ENCODE measurements around a stretch of chr4.

DNA sequence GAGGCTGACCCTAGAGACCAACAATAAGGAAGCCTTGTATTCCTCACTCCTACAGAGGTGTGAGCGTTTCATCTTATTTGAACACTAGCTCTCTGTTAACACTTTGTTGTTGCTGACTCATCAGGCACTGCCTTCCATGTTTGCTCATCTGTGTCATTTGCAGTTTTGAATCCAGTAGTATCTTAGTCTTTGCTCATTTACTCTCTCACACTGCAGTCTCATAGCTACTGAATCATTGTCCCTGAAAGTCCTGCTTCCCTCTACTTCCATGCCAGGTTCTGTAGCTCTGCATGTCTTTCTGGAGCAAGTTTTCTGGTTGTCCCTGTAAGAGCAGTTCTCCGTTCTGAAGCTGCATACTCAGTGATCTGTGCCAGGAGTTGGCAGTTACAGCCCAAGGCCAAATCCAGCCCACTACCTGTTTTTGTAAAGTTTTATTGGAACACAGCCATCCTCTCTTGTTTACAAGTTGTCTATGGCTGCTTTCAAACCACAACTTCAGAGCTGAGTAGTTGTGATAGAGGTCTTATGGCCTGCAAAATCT, 80.2 kb upstream of the DCLK2 start:
- PRO-cap, 2 experiments = no peak in any of the 2 experiments

DNA sequence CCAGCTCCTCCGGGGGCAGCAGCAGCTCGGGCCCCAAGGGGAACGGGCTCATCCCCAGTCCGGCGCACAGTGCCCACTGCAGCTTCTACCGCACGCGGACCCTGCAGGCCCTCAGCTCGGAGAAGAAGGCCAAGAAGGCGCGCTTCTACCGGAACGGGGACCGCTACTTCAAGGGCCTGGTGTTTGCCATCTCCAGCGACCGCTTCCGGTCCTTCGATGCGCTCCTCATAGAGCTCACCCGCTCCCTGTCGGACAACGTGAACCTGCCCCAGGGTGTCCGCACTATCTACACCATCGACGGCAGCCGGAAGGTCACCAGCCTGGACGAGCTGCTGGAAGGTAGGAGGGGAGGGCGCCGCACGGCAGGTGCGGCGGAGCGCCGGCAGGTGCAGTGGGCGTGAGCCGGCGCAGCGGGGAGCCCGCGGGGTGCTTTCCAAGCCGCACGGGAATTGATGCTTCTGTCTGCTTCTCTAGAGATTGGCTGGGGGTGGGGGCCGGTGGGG, 916 bp downstream of the DCLK2 start:
- PRO-cap, 2 experiments = no peak in any of the 2 experiments

- PRO-cap, 2 experiments = no peak in any of the 2 experiments
Observed at GRCh38 chr4:150256646-150257536, 178.6 kb downstream of the DCLK2 start.

GRCh38 chr4:150375713-150376365, 206.1 kb upstream of the MAB21L2 start:
- PRO-cap, 2 experiments = no peak in any of the 2 experiments

DNA sequence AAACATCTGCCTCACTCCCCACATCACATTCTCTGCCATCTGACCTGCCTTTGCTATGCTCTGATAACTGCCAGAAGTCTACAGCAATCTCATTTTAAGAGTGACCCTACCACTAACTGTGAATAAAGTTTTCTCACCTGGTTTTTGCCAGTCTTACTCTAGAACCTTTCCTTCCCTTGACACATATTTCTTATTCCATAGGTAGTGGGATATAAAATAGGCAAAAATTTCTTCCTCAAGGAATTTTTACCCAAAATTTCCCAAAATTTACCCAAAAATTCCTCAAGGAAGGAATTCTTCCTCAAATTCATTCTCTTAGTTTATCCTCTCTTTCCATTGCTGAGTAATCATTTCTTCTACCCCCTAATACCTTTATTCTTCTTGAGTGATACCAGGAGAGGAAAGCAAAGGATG, 191.6 kb upstream of the MAB21L2 start:
- PRO-cap, 2 experiments = no peak in any of the 2 experiments

GRCh38 chr4:150582911-150583767, 1.2 kb downstream of the MAB21L2 start:
- PRO-cap, 2 experiments = no peak in any of the 2 experiments

- PRO-cap, 2 experiments = no peak in any of the 2 experiments
Observed at GRCh38 chr4:151049238-151049737, 34.2 kb upstream of the LRBA start.

- PRO-cap, 2 experiments = no peak in any of the 2 experiments
Observed at GRCh38 chr4:151176445-151176967, 77.1 kb downstream of the RPS3A start.

DNA sequence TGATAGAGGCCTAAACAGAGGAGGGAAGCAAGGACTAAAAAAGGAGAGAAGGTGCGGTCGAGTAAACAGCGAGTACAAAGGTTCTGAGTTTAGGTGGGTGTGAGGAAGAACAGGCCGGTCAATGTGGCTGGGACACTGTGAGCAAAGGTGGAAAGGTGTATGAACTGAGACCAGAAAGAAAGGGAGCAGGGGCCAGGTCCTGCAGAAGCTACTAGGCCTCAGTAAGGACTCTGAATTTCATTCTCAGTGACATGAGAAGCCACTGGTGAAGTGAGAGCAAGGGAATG, 17.9 kb downstream of the PRSS48 start:
- PRO-cap, 2 experiments = no peak in any of the 2 experiments

- PRO-cap, 2 experiments = no peak in any of the 2 experiments
Observed at GRCh38 chr4:151540507-151541211, 131.7 kb downstream of the FHIP1A start.

DNA sequence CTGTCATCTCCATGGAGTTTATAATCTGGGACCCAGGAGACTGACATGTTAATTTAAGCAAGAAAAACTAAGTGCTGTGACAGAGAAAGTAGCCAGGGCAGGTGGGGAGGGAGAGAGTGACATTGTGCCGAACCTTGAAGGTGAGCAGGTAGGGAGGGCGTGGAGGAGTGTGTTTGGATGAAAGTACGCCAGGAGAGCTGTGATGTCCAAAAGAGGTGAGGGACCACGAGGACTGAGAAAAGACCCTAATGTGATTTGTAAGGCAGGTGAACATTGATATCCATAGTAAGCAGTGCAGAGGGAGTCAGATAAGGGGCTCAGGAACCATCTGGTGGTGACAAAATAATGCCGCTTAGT, 158.4 kb downstream of the GATB start:
- PRO-cap, 2 experiments = no peak in any of the 2 experiments

DNA sequence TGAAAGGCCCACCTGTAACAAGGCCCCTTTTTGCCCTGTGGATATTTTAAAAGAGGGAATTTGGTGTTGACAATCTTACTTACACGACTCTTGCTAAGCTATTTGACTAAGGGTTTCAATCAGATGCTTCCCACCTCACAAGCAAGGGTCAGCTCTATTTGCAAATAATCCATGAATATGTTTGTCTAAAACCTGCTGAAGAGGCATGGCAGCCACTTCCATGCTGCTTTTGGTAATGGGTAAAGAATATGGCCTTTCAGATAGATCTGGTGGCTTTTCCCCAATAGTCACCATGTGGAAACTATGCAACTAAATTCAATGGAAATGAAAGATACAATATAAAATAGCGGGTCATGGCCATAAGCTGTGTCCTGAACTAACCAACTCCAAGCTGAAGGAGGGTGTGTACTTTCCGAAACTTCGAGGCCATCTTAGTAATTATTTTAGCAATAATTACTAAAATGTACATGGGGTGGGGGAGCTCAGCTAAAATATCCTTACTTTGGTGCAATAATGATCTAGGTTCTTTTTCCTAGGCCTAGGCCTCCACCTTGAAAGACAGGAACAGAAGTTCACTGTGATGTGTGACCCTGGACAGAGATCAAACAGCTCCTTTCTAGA, 92.7 kb downstream of the GATB start:
- PRO-cap, 2 experiments = no peak in any of the 2 experiments

- PRO-cap, 2 experiments = no peak in any of the 2 experiments
Observed at GRCh38 chr4:152325822-152326371, 210.0 kb downstream of the FBXW7 start.

DNA sequence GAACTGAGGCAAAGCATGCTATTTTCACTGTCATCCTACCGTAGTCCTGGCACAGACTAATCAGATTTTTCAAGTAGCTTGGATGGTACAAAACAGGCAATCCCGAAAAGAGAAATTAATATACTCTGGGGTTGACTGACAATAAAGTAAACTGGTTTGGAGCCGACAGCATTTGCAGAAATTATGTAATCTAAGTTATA, 182.8 kb downstream of the FBXW7 start:
- PRO-cap, 2 experiments = no peak in any of the 2 experiments

- PRO-cap, 2 experiments = no peak in any of the 2 experiments
Observed at GRCh38 chr4:152590090-152590828, 54.4 kb upstream of the FBXW7 start.

- PRO-cap, 2 experiments = no peak in any of the 2 experiments
Observed at GRCh38 chr4:152643300-152643695, 36.5 kb downstream of the TMEM154 start.

- PRO-cap, 2 experiments = no peak in any of the 2 experiments
Observed at GRCh38 chr4:152678361-152679179, 1.2 kb downstream of the TMEM154 start.

DNA sequence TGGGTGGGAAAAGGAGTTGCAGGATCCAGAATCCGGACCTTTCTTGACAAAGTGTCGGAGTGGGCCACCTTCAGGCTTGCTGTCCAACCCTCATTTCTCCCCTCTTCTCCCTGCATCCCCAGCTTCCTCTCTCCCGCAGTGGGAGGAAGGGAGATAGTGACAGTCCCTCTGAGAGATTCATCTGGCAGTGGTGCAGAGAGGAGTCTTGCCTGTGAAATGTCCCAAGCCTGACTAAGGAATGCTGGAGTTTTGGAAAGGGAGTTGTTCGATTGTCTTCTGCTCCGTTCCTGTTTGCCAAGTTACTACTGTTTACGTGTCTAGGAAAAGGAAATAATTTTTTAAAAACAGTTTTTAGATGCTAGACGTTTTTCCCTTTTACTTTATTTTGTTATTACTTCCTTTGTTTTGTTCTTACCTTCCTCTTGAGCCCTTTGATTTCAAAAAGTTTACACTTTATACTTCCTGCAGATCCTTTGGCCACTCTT, 784 bp downstream of the ARFIP1 start:
- PRO-cap, 2 experiments = peak in 1 of 2 experiments; most common minus-strand start position 98 of the sequence (in 1)

GRCh38 chr4:153083226-153084158, 120.8 kb upstream of the TRIM2 start:
- PRO-cap, 2 experiments = peak in 1 of 2 experiments; most common plus-strand start chr4:153083712 (in 1); most common minus-strand start chr4:153083555 (in 1)

DNA sequence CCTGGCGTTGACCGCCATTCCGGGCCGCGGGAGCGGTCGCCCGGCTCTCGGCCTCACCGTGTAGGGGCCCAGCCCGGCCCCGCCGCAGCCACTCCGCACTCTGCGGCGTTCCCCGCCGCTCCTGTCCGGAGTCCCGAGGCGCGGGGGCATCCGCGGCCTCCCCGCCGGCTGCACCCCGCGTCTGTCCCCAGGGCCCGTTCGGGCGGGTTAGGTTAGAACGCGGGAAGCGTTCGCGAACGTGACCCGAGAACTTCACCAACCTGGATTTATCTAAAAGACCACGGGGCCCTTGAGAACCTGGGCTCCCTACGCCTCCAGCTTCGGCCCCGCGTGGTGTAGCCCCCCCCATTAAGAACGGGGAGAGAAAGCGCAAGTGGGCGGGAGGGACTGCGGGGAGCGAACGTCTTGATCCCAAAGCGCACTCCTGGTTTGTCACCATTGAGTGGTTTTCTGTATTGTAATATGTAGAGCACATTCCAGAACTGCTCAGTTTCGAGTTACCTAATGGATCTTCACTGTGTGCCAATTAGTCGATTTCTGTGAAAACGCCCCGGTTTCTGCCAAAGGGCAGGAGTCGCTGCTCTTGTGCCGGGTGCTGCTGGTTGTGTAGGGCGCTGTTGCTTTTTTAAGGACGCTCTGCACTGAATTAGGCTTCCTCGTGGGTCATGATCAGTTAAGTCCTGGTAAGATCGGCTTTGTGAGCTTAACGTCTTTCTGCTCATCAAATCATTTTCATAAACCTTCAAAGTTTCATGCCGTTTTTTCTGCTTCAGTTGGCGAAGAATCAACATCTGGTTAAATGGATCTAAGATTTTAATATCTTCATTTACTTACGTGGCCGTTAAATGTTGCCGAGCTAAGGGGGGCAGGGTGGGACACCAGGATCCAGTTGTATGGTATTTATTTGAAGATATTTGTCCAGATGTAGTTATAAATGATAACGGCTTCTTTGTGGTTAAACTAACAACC, 620 bp downstream of the MND1 start:
- PRO-cap, 2 experiments = no peak in any of the 2 experiments